ENCODE measurements around a stretch of chr3.

- RRBS: 16% methylated on average over 25 of the region's 85 CpGs
Measured at GRCh38 chr3:197113-198191, 889 bp downstream of the CHL1 start.

GRCh38 chr3:3991597-3992000 lies 192.4 kb downstream of the LRRN1 start:
- RRBS: no CpG with 5 or more reads among the region's 3 CpGs

DNA sequence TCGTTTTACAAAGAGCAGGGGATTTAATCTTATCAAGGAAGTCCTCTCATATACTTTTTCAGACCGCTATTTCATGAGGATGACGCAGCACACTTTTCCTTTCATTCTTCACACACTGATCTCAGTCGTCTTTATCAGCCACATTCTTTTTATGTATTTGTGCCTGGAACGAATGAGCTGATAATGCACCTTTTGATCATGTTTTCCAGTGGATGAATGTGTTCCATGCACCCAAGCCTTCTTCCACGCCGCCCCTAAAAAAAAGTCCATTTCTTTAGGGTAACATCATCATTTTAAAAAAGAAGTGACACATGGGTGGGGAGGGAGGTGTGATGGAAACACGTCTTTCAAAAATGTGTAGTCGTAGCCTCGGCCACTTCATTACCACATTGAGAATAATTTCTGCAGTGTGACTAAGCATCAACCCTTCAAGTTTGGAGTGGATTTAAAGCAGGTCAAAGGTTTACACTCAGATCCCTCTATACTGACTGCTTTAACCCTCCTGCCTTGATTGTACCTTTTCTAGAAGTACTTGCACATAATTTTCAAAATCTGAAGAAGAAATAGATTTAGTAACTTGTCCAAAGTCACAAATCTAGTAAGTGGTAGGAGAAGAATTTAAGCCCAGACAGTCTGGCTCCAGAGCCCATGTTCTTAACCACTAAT lies 48.3 kb downstream of the SETMAR start:
- RRBS: no CpG with 5 or more reads among the region's 10 CpGs

- RRBS: no CpG with 5 or more reads among the region's 16 CpGs
Measured at GRCh38 chr3:4720017-4721193, 227.3 kb downstream of the ITPR1 start.

DNA sequence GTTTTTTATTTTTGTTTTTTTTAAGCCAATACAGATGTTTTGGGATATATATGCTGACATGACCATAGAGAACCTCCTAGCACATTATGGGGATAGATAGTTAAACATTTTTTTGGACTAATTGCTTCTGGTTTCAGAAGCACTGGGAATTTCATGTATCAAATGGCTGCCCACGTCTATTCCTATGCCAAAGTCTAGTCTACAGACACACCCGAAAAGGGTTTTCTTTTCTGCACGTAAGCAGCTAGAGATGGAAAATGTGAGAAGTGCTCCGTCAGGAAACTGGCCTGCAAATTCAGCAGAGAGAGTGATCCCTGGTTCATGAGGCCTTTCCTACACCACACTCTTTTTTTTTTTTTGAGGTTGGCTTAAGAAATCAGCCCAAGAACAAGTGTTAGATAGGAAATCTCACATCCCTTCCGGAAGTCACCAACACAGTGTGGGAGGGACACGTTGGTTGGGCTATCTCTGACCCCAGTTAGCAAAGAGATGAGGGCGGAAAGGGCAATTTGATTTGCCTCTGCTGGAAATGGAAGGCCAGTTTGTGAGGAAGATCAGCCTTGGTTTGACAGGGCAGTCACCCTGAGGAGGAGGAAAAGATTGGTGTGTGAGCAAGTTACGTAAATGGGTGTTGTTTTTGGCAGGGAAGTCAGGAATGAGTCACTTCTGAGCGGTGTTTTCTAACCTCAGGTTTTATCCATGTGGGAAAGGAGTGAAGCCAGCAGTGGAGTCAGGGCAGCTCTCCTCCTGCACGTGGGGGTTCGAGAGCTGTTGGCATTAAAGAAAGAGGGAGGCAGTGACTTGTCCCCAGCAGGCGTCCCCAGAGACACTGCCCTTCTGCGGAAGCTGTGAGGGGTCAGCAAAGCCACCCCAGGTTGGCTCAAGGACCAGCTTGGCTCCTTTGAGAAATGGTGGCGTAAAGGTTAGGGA lies 237.8 kb upstream of the BHLHE40 start:
- RRBS: no CpG with 5 or more reads among the region's 14 CpGs

DNA sequence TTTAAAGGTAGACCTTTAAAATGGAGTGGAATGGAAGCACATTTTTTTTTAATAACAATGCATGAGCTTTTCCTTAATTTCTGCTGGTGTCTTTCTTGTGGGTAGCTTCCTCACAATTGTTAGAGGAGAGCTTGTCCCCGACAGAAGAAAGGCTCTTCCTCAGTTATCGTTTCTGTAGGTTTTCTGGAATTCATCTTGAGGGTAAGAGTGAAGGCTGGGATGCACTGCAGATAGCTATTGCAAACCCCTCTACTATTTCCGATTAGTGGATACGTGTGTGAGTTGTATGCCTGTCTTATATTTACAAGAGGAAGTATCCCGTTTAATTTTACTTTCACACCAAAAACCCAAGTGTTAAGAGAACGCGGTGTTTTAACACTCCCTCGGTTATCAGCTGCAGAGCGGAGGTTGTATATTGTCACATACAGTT lies 230.8 kb upstream of the BHLHE40 start:
- RRBS: no CpG with 5 or more reads among the region's 9 CpGs

- RRBS: no CpG with 5 or more reads among the region's 6 CpGs
Measured at GRCh38 chr3:4749377-4750031, 229.7 kb upstream of the BHLHE40 start.

- RRBS: no CpG with 5 or more reads among the region's 5 CpGs
Measured at GRCh38 chr3:4766906-4767363, 212.3 kb upstream of the BHLHE40 start.

GRCh38 chr3:4782185-4782923 lies 196.9 kb upstream of the BHLHE40 start:
- RRBS: no CpG with 5 or more reads among the region's 11 CpGs

- RRBS: no CpG with 5 or more reads among the region's 11 CpGs
Measured at GRCh38 chr3:4965908-4966614, 13.2 kb upstream of the BHLHE40 start.

- RRBS: 7% methylated on average over 4 of the region's 39 CpGs
Measured at GRCh38 chr3:4976709-4977835, 2.2 kb upstream of the BHLHE40 start.

GRCh38 chr3:5017574-5018493 lies 38.6 kb downstream of the BHLHE40 start:
- RRBS: no CpG with 5 or more reads among the region's 16 CpGs

DNA sequence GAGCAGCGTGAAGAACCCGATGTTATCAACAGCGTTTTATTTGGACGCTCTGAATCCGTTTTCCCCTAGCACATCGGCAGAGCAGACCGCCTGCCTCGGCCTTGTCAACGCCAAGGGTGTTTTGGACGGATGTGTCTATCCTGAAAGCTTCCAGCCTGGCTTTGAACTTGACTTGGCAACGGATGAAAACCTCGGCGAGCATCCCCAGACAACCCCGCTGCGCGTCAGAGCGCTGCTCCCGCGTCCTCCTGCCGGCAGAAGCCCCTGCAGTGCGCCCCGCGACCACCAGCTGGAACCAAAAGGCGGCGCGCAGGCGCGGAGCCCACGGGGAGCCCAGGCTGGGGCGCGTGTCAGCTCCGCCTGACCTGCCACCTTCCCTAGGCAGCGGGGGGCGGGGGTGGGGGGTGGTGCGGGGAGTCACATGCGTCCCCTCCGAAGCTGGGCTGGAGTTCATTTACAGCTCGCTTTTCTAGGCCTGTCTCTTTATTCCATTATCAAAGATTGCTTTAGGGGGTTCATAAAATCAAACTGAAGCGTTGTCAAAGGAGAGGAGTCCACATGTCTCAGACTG lies 26.1 kb upstream of the ARL8B start:
- RRBS: no CpG with 5 or more reads among the region's 39 CpGs

DNA sequence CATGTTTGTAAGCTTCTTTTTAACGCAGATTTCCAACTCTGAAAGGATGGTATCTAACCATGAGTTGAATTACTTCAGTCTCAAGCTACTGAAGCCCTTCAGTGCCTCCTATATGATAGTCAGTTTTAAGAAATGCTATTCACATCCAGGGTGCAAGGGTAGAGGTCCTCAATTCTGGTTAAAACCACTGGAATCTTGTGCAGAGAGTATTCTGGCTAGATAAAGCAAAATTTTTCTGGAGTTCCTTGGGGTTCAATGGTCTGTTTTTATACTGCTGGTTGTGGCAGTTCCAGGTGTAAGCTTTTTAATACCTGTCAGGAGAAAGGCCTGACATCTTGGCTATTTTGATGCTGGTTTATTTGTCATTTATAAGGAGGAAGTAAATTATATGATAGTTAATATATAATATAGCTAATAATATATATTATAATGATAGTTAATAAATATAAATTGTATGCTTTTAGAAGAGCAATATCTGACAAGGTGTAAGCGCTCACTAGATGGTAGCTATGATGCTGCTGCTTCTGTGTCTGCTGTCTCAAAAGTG lies 801.1 kb downstream of the EDEM1 start:
- RRBS: no CpG with 5 or more reads among the region's 2 CpGs

- RRBS: no CpG with 5 or more reads among the region's 8 CpGs
Measured at GRCh38 chr3:6531093-6531652, 329.7 kb upstream of the GRM7 start.

DNA sequence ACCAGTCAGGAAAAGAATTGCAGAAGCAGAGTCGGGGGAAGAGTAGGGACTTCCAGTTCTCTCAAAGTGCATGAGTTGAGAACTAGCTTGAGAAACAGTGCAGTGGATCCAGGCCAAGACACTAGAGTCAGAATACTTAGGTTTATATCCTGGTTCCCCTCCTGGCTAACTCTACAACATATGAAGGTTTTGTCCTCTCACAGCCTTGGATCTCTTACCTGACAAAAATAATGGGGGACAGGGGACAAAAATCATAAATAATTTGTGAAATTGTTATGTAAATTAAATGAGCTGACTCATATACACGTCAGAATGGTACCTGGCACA lies 150.0 kb downstream of the GRM7 start:
- RRBS: no CpG with 5 or more reads among the region's 2 CpGs

- RRBS: no CpG with 5 or more reads among the region's 4 CpGs
Measured at GRCh38 chr3:7205463-7205893, 344.6 kb downstream of the GRM7 start.

- RRBS: no CpG with 5 or more reads among the region's 5 CpGs
Measured at GRCh38 chr3:8443584-8444222, 57.9 kb upstream of the LMCD1 start.

DNA sequence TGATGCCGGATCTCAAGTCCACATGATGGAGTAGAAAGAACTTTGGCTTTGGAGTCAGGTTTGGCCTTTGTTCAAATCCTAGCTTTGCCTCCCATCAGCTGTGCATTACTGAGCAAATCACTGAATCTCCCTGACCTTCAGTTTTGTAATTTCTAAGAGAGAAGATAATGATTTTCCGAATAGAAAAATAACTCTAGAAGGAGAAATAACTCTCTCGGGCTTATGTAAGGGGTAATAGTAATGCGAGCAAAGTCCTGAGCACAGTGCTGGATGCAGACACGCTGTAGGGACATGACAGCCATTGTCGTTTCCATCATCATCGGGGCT lies 59.9 kb downstream of the LMCD1 start:
- RRBS: no CpG with 5 or more reads among the region's 7 CpGs

- RRBS: no CpG with 5 or more reads among the region's 27 CpGs
Measured at GRCh38 chr3:8678706-8679260, 34.2 kb upstream of the SSUH2 start.

Data from UCH-1 (cell line).